A375 (cell line): ENCODE data around the gene COL6A3.

DNA sequence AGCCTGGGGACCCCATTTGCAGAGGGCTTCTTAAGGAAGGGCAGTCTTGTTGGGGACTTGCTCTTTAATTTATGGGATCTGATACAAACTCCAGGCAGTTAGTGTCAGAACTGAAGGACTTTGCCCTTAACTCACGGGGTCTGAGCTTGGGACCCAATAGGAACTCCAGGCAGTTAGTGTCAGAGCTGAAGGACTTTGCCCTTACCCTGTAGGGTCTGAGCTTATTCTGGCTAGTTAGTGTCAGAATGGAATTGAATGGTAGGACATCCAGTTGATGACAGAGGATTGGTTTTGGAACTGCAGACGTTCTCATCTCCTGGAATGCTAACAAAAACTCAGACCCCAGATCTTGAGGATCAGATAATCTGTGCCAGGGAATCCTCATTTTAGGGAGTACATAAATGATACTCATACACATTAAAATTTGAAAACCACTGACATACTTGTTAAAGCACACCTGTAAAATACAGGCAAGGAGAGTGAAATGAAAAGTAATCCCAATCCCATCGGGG lies 256.8 kb upstream of the COPS8 start:
- RAMPAGE, long total RNA, result no peak

GRCh38 chr2:236969268-236969712 lies 116.4 kb upstream of the COPS8 start:
- RAMPAGE, long total RNA, result no peak

GRCh38 chr2:236988445-236989396 lies 97.0 kb upstream of the COPS8 start:
- RAMPAGE, long total RNA, result no peak

DNA sequence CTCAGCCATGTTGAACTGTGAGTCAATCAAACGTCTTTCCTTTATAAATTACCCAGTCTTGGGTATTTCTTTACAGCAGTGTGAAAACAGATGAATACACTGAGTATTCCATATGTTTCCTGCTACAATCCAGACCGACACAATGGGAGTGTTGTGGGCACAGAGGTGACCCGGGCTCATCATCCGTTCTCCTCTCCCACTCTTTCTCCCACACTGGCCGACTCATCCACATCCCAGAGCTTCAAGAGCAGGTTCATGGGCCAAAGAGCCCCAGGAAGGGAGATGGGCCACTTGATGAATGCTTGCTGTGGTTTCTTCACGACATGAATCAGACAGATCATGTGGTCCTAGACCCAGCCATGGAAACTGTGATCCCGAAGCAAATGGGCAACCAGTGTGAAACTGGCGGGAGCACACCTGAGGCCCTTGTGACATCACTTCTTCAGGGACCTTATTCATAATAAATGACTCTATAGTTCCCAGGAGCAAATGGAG lies 4.1 kb upstream of the COPS8 start:
- RAMPAGE, long total RNA, result no peak

DNA sequence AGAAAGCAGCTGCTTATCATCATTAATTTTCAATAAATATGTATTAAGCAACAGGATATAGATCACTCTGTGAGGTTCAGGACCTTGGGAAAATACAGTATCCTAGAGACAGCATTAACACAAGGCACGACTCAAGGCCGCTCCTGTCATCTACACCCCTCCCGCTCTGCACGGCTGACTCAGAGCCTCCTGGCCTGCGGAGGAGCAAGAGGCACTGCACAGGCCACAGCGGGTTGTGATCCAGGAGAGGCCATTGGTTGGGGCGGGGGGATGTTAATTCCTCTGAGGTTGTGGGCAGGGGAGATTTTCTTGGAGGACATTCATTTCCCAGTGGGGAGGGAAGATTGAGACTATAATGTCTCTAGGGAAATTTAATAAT lies 128.0 kb downstream of the COPS8 start:
- RAMPAGE, long total RNA, result no peak

DNA sequence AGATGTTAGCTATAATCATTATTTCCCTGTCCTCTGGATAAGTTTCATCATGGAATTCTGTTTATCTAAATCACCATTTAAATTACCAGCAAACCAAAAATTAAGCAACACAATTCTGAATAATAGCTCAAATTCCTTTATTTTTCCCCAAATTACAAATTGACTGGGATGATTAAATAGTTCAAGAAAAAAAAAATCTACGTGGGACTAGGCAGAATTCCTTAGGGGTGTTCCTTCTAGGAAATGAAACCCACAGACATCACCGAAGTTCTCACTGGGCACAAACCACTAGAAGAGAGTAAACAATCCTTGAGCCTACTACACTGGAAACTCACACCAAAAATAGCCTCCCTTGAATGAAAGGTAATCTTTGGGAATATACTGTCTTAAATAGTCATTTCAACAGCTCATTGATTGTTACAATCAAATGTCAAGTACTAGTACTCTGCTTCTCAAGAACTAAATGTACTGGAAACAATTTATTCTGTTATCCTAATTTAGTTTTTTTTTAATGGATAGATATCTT lies 159.4 kb downstream of the COL6A3 start:
- RAMPAGE, long total RNA, result no peak

DNA sequence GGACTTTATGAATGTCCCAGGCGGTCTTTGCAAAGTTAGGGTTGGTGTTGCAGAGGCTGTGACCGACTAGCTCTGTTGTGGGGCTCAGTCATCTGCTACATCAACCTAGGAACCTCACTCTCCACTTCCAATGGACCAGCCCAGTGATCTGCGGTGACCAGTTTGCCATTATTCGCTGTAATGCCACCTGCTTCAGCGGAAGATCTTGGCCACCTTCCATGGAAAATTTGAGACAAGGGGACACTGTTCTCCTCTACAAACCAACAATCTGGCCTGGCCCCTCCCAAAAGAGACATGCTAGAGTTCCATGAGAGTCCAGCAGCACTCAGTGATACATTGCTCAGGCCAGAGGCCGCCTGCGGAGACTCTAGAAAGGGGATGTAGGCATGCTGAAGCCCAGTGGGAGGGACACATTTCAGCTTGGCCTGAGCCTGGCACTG lies 58.3 kb downstream of the COL6A3 start:
- RAMPAGE, long total RNA, result no peak

- RAMPAGE, long total RNA, result no peak
These were observed 54.9 kb downstream of the COL6A3 start for GRCh38 chr2:237358982-237359629.

GRCh38 chr2:237362439-237362933 lies 51.5 kb downstream of the COL6A3 start:
- RAMPAGE, long total RNA, result no peak

DNA sequence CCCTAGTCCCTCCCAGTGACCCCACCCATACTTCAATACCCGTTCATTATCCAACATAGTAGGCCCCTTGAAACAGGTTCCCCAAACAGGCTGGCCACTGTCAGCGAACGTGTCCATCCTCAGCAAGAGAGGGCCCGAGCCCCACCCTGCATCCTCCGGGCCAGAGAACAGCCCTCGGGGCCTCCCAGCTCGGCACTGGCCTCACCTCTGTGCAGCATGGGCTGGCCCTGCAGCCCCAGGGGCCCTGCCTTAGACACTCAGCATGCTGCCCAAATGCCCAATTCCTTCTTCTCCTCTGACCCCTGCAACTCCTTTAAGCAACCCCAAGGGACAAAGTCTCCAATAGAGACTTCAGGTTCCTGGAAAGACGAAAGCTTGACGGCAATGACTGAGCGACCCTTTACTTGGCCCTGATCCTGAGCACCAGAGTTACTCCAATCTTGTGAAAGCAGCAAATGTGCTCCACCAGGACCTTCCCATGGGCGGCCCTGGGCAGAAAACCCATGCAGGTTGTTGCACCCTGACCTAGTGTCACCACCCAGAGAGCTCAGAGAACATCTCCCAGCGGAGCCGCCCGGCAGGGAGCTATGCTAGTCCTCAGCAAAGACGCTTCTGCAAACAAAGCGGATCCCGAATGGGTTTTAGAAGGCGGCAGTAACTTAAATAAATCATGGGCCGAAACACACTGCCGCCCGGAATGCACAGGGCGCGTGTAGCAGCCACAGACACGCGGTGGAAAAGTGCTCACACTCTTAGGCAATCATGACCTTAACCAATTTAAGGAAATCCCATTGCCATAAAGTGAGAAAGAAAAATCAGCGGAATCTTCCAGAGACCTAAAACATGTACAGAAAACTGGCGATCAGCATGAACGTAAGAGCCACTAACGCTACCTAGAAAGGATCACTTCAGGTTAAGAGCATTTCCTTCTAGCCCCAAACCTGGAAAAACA lies 706 bp downstream of the COL6A3 start:
- RAMPAGE, long total RNA, result no peak

GRCh38 chr2:237413934-237414446 lies at the start of gene COL6A3:
TSS of gene COL6A3 (minus strand) at chr2:237414164.
- RAMPAGE, long total RNA, result no peak

DNA sequence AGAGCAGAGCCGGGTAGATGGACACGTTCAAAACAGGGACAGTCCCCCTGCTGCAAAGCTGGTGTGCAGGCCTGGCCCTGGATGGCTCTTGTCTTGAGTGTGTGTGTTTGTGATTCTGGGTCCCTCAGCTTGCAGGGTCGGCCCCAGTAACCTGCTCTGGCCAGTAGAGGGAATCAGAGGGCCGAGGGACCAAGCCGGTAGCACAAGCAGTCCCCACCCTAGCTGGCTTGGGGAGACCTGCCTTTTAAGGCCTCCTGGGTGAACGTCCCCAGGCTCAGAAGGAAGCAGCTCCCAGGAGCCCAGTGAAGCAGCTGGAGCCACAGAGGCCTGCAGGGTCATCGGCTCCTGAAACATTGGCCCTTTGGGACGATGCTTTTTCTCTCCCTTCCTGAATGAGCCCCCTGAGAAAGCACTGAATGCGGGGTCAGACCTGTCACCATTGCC lies 15.5 kb upstream of the MLPH start:
- RAMPAGE, long total RNA, result no peak

DNA sequence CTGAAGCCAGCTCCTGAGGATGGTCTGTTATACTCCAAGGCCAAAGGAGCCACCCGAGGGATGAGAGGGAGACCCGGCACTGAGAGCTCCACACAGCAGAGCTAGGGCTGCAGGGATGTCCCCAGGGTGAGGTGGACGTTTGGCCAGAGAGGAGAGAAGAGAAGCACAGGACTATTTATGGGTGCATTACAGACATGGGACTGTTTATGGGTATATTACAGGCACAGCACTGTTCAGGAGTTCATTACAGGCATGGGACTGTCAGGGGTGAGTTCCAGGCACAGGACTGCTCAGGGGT lies 15.2 kb upstream of the MLPH start:
- RAMPAGE, long total RNA, result no peak

- RAMPAGE, long total RNA, result no peak
These were observed 11.3 kb downstream of the MLPH start for GRCh38 chr2:237498309-237498780.

GRCh38 chr2:237540766-237541381 lies 25.5 kb upstream of the PRLH start:
- RAMPAGE, long total RNA, result no peak

DNA sequence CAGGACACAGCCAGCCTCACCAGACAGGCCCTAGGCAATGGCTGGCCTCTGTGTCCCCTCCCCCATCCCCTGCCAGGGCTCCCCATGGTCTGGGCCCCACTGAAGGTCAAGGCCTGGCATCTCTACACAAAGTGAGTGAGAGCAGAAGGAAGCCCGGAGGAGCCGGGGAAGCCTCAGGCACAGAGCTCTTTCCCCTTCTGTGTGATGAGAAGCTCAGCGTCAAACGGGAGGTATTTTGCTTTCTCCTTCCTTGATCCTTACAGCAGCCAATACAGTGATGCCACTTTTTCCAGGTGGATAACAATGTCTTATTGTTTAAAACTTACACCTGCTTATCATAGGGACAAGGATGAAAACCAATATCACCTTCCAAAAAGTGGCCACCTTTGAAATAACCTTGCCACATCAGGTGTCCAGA lies 6.5 kb downstream of the PRLH start:
- RAMPAGE, long total RNA, result no peak

- RAMPAGE, long total RNA, result no peak
These were observed 10.8 kb upstream of the LRRFIP1 start for GRCh38 chr2:237616489-237617070.

- RAMPAGE, long total RNA, result no peak
These were observed 25.0 kb downstream of the LRRFIP1 start for GRCh38 chr2:237652392-237652763.

DNA sequence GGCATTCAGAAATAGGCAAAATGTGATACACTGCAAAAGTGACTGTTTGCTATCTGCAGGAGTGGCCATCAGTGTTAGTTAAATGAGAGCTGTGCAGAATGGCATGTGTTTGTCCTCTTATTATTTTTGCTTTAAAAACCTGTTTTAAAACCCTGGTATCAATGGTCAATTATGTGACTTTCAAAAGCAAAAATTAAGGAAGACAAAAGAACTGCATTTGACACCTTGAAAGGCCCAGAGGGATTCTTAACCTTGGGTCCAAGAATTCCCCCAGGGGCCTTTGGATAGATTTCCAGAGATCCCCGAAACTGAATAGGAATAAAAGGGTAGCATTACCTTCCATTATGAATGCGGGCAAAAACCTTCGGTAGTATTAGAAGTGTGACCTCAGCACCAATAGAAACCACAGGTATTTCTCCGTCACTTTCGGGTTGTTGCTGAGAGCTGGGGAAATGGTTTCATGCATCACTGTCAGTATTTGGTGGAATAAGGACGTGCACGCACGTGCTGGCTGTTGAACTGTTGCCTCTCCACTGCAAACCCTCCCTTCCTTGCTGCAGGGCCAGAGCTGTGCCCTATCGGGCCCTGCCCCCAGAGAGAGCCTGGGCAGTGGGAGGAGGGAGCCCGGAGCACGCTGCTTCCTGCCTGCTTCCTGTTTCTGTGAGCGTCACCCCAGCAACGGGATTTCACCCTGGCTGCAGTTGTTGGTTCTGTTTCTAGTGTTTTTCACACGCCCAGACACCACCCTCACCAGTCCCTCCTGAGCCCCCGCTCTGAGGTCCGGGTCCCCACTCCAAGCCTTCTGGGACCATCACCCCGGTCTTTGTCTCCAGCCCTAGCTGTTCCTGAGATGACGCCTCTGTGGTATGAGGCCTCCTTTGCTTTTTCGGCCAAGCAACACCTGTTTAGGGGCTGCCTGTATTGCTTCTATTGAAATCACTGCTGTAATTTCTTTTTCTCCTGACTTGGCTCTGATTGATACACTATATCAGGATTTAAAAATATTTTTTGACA lies 47.3 kb downstream of the LRRFIP1 start:
- RAMPAGE, long total RNA, result no peak

DNA sequence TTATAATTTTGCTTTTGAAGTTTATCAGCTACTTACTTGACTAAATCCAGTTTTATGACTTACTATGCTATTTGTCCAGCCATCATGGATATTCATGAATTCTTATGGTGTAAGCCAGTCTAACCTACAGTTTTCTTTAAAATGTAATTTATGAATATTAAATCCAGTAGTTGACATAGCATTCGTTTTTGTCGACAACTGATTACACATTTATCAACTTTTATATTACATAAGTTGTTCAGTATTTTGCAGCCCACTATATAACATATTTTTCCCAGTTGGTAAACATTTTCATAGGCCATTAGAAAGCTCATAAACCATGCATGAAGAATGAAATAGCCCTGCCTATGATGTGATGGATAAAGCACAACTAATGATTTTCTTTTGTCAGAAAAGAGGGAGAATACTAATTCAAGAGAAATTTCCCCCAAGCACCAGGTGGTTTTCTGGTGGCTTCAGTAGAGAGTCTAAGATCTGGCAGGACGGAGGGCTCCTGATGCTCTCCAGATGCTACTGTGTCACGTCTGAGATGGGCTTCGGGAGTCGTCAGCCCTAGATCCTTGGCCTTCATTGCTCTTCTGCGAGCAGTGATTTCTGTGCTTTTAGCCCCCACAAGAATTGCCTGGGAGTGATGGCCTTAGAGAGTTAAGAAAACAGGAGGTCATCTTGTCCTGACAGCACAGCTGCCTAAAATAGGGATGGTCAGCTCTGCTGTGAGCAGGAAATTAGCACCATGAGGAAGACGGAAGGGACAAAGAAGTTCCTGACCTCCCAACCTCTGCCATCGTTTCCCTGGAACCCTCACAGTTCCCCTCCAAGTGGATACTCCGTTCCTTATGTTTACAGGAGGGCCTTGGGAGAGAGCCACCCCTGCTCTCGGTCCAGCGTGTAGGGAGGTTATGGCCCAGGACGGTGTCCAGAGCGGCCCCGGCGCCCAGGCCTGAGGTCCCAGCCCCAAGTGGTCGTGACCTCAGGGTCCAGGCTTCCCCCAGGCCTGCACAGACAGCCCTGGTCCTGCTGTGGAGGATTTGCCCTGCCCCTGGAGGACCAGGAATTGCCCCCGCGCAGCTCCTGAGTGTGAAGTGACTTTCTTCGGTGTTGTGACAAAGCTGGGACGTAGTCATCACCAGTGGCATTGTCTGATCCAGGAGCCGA lies 62.1 kb upstream of the RBM44 start:
- RAMPAGE, long total RNA, result no peak